Left cardiac atrium (tissue), 1 donor: ENCODE measurements around a stretch of chr2.

GRCh38 chr2:217331535-217332132 lies 471.8 kb upstream of the TNP1 start:
- PRO-cap, result no peak

DNA sequence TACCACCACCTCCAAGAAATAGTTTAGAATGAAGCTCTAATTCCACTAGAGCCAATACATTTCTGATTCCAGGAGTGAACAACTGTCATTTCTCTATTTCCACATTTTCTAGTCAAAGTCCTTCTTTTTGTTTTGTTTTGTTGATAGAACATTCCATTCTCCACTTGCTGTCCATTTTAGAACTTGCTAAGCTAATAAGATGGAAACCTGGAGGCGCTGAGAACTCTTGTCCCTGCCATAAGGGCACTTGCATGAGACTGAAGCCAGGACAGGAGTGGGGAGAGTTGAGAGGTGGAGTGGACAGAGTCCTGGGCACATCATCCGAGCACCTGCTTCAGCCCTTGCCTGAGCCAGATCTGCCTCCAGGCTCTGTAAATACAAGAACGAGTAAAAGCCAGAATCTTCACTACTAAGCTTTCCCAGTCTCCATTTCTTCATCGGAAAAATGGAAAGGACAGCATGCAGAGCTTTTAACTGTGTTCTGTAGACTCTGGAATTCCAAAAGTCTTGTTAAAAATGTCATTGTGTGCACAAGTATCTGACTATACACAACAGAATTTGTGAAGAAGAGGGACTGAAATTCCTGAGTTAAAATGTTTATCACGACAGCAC lies 498.0 kb upstream of the TNP1 start:
- PRO-cap, result no peak

DNA sequence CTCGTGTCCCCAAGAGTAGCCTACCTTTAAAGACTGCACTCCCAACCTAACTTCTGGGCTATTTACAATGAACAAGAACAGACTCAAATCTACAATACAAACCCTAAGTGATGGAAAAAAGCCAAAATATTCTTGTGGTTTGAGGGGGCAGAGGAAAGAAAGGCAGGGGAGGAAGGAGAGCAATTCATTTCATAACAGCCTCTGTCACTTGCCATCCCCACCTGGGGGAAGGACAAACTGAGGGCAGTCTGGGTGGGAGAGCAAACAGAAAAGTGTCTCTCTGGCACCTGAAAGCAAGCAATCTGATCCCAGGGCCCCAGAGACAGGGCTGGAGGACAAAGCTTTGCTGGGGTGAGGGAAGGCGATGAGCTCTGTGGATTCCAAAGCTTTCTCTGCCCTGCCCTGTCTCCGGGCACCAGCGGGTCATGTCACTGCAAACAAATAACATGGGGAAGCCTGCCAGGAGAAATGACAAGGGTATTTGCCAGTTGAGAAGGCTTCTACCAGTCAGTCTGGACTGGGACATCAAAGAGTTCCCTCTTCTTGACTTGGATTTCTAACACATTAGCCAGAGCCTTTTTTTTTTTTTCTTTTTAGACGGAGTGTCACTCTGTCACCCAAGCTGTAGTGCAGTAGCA lies 528.1 kb upstream of the TNP1 start:
- PRO-cap, result no peak

- PRO-cap, result no peak
Measured at GRCh38 chr2:217434096-217434561, 568.7 kb downstream of the TNS1 start.

GRCh38 chr2:217822174-217822477 lies 180.7 kb downstream of the TNS1 start:
- PRO-cap, result no peak

DNA sequence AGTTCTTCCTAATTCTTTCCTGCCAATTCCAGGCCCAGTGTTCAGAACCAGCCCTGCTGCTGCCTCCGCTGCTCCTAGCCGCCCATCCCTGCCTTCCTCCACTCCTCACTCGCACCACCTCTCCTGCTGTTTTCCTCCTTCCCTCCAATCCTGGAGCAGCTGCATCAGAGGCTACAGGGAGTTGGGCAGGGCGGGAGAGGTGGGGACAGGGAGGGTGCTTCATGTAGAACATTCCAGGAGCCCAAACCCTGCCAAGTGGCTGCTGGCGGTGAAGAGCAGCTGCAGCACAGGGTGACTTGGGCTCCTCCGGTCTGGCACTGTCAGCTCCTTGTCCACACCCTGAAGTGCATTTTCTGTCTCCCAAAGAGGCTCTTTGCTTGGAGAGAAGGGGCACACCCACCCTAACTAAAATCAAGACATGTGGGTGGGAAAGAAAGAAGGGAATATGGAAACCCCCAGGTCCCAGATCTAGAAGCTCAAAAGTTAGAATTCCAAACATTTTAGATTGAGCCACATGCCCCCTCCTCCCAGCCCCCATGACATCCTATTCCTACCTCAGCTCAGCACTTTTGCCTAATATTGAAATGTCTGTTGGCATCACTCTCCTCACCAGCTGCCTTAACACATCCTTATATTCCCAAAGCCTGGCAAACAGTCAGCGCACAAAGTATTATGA lies 176.1 kb downstream of the TNS1 start:
- PRO-cap, result no peak

DNA sequence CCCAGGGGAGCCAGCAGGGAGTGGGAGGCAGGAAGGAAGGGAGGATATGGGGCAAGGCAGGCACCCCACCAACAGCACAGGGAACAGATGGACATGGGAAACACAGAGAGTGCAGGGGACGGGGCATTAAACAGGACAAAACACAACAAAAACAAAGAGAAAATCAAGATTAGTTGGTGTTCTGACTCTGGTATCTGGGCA lies 161.6 kb downstream of the TNS1 start:
- PRO-cap, result no peak

DNA sequence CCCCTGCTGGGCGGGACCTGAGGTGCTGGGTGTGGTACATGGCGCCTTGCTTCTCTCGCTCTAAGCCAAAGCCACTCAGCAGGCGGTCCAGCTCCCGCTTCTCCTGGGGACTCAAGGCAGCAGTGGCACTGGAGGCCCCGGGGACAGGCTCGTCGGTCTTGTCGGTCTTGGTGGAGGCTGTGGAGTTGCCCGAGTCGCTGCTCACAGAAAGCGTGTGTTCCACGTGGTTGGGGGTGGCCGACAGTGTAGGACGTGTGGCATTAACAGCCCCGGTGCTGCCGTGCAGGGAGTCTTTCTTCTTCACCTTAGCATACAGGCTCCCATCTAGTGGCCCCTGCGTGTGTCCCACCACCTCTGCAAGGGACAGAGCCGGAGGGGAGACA lies 154.1 kb downstream of the TNS1 start:
- PRO-cap, result no peak

DNA sequence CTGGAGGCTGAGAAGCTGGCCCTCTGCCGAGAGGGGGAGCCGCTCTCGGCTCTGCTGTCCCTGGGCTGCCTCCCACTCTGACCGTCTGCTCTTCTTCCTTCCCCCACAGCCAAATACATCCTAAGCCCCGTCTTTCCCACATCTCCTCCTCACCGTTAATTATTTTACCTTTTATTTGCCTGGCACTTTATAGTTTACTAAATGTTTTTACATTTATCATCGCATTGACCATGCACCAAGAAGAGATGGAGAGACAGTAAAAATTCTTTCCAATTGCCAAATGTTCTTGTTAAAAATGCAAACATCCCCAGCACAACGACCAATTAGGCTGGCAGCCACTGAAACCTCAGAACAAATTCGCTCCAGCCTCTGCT lies 123.8 kb downstream of the TNS1 start:
- PRO-cap, result no peak

DNA sequence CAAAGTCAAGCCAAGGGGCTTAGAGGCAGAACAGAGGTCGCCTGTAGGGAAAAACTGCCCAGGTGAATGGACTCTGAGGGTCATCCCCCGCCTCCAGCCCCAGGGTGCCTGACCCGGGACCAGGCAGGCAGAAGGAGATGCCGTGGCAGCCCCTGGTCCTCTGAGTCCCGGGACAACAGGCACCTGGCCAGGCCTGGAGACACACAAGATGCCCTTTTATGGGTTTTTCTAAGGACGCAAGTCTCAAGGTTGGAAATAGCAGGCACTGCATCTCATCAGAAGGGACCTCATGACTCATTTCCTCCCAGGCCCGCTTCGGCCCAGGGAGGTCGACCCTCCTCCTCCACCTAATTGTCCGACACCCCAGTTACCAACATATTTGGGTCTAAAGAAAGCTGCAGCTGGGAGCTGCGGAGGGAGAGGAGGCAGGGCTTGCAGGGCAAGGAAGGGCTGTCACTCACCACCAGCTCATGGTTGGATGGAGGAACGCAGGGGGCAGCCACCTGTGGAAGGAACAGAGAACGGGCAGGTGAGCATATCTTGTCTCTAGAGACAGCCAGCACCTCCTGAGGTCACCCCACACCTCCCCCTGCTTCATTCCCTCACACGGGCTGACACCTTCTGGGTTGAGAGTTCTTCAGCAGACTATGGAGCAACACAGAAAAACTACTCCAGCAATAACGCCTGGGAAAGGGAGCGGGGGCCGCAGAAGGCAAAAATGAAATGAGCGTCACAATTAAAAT lies 82.9 kb downstream of the TNS1 start:
- PRO-cap, result no peak

DNA sequence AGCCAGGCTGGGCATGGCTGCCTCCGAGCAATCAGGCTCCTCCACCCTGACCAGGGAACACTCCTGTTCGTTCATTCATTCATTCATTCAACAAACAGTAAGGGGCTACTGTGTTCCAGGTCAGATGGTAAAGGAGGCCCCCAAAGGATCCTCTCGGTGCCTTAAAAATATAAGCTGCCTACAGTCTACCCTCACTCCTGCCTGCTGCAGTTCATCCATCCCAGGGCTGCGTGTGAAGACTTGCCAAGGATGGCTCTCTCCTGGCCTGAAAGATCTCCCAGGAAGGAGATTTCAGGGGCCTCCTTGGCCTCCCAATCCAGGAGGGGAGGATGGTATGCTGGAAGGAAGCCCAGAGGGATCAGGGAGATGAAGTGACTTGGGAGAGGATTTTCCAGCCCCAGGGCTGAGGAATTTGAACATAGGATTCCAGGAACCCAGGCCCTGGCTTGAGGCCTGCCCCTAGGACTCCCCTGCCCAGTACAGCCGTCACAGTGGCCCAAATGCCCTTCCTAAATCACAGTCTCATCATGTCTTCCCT lies 66.6 kb downstream of the TNS1 start:
- PRO-cap, result no peak

DNA sequence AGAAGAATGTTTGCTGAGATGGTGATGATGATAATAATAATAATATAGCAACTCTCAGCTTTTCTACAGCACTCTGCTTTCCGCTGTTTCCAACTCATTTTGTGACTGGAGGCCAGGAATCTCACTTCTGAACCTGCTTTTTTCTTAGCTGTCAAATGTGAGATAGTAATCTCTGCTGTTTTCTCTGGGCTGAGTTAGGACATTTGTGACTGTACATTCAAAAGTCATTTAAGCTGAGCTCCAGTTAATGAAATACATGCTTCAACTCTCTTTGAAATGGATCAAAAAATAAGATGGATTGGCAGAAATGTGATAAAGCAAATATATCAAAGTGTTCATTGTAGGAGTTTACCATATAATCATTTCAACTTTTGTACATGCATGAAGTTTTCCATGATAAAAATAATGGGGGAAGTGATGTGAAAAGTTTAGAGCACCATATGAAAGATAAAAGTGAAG lies 58.3 kb downstream of the TNS1 start:
- PRO-cap, result no peak

DNA sequence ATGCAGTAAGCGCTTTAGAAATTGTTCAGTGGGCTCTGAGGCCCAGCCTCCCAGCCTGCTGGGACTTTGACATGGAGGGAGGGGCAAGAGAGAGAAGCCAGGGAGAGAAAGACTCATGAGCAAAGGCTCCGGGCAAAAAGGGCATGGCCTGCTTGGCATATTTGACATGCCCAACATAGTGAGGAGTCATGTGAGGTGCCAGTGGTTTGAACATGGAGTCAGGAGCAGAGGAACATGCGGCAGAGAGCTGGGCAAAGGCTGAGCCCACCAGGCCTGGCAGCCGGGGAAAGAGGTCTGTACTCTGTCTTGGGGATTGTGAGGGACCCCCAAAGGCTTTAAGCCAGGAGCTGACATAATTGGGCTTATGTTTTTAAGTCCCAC lies 13.9 kb downstream of the TNS1 start:
- PRO-cap, result unidirectional peak, plus-strand start at position 201 of the sequence

GRCh38 chr2:218019402-218019959 lies 16.7 kb upstream of the TNS1 start:
- PRO-cap, result no peak

- PRO-cap, result no peak
Measured at GRCh38 chr2:218128881-218129483, 3.2 kb downstream of the CXCR2 start.

GRCh38 chr2:218180552-218181076 lies 13.9 kb upstream of the CXCR1 start:
- PRO-cap, result no peak

GRCh38 chr2:218216391-218216724 lies 631 bp upstream of the ARPC2 start:
- PRO-cap, result no peak

- PRO-cap, result no peak
Measured at GRCh38 chr2:218219293-218219544, 2.2 kb downstream of the ARPC2 start.

- PRO-cap, result no peak
Measured at GRCh38 chr2:218219779-218220333, 2.9 kb downstream of the ARPC2 start.

DNA sequence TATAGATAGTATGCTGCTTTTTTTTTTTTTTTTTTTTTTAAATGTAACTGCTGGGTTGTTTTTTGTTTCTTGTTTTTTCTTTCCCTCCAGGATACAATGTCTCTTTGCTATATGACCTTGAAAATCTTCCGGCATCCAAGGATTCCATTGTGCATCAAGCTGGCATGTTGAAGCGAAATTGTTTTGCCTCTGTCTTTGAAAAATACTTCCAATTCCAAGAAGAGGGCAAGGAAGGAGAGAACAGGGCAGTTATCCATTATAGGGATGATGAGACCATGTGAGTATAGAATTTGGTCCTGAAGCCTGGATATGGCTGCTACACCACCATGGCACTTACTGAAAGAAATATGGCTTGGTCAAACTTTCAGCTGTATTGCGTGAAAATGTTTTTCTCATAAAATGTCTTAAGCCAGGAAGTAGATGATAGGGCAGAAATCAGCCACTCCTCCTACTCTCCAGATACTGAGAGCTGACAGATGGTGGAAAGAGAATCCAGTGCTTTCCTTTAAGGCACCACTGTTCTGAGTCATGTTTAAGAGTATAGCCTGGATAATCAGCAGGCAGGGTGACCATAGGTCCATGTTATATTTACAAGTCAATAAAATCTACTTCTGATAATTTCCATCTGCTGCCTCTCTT lies 21.7 kb downstream of the ARPC2 start:
- PRO-cap, result no peak